Left lobe of liver (tissue), 1 donor: Measurements from ENCODE around the genes ENO2, C1RL, CD163L1 and CLEC4C.

- PRO-cap: unidirectional peak, minus-strand start at chr12:6900015
Measured at GRCh38 chr12:6899715-6900508, 4.7 kb upstream of the LRRC23 start.

GRCh38 chr12:6914157-6915023, at the start of gene ENO2:
Gene ENO2, plus strand, starts transcription at chr12:6914580.
- PRO-cap: bidirectional peak, plus-strand start at chr12:6914583, minus-strand start at chr12:6914494

GRCh38 chr12:6921896-6922442, 5.8 kb upstream of the ATN1 start:
- PRO-cap: no peak

DNA sequence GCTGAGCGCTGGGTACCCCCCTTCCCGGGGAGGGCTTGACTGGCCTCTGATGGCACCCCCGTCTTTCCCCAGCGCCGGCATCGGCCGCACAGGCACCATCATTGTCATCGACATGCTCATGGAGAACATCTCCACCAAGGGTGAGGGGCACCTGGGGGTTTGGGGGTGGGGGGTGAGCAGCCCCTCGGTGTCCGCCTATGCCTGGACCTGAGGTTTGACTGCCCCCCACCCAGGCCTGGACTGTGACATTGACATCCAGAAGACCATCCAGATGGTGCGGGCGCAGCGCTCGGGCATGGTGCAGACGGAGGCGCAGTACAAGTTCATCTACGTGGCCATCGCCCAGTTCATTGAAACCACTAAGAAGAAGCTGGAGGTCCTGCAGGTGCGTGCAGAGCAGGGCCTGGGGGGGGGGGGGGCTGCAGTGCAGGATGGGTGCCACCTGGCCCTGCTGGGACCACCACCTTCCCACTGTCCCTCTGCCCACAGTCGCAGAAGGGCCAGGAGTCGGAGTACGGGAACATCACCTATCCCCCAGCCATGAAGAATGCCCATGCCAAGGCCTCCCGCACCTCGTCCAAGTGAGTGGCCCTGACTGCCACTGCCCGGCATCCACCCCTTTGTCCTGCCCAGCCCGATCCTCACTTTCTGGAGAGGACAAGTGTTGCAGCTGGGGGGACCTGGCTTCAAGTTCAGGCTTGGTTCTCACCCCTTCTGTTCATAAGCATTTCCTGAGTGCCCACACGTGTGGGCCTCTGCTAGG, 8.9 kb downstream of the PTPN6 start:
- PRO-cap: no peak

DNA sequence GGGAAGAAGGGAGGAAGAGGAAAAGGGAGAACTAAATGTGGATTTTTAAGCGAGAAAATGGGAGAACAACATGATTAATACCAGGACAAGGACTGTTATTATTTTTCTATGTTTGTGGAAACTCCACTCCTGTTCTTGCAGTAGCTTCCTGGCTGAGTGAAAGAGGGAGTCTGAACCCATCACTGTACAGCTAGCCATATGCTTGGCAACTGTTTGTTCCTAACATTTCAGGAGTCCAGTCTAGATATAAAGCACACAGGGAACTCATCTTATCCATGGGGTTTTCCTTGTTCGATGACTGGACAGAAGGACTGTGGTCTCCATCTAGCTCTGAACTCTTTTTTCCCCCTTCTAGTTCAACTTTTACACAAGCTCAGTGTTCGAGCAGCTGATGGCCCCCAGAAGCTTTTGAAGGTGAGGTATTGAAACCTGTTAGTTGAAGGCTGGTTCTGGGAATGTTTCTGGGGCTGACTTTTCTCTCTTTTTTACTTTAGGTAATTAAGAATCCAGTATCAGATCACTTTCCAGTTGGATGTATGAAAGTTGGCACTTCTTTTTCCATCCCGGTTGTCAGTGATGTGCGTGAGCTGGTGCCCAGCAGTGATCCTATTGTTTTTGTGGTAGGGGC, 4.1 kb downstream of the EMG1 start:
- PRO-cap: no peak

GRCh38 chr12:7012618-7012909, 5.7 kb downstream of the LPCAT3 start:
- PRO-cap: no peak

- PRO-cap: no peak
Measured at GRCh38 chr12:7068317-7069048, 8.0 kb downstream of the C1S start.

DNA sequence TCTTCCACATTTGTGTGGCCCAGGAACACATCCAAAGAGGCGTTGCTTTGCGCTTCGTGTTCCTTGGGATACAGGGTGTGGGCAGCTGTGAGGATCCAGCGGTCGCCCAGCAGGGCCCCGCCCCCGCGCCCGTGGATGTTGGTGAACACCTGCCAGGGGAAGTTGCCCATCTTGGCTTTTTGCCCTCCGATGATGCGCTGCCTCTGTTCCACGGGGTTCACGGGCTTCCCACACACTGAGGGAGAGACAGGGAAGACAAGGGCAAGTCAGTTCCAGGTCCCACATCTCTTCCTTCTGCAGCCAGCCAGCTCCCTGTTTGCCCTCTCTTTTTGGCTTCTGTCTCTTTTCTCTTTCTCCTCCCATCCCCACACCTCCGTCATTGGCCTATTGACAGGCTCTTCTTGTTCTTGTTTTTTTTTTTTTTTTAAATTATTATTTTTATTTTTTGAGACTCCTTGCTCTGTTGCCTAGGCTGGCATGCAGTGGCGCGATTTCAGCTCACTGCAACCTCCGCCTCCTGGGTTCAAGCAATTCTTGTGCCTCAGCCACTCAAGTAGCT, 11.1 kb downstream of the C1R start:
- PRO-cap: bidirectional peak, plus-strand start at position 238 of the sequence, minus-strand start at position 72 of the sequence

GRCh38 chr12:7109015-7109464, at the start of gene C1RL:
Gene C1RL, minus strand, starts transcription at chr12:7109214.
- PRO-cap: unidirectional peak, minus-strand start at chr12:7109134; unidirectional peak, minus-strand start at chr12:7109168; bidirectional peak, plus-strand start at chr12:7109398, minus-strand start at chr12:7109168

DNA sequence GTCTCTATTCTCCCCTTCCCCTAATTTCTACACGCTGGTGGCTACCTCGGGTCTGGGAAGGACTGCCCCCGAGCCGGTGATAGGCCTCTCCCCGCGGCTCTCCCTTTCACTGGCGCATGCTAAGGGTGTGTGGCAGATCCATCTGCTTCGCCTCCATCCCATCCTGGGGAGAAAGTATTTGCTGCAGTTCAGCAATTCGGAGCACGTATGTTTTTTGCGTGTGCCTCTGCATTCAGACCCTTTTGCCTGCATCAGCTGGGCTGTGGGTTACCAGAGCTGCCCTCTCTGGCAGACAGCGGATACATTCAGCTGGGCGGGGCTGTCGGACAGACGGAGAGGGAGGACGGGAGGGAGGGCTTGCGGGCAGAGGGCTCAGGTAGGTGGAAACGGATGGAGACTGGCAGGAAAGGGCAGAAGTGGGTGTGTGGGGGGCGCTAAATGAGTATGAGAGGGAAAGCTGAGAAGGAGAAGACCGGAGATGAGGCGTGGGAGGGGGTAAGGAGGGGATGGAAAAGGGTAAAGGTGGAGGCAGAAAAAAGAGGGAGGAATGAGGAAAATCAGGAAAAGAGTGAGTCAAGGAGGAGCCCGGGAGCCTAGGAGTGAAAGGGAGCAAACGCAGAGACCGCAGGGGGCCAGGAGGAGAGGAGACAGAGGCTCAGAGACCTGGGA, 943 bp downstream of the CLSTN3 start:
- PRO-cap: unidirectional peak, minus-strand start at position 248 of the sequence; unidirectional peak, minus-strand start at position 307 of the sequence

DNA sequence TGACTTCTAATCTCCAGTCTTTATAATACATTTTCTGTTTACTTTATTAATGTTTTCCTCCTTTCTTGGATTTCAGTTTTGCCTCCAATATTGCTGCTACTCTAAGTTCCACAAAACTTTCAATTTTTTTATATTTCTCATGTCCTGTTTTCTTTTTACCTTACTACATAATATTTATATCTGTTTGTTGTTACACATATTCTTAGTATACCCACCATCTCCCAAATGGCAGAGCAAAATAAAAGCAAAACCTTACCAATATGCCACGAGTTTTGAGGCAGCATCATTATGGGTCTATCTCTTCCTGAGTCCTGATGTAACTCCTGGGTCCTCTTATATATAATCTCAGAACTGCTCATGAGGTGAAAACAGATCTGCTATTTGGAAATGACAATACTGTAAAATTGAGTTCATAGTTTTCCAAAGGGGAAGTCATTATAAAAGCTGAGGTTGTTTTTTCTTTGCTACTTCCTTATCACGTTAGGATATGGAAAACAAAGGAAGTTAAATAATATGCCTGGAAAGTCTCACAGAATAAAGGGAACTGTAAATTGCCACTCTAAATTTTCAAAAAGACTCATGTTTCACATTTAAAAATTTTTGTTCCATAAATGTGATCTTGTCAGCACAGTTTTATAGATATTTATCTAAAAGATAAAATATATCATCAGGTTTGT, at the start of gene CD163L1:
CD163L1 (minus strand) TSS at position 313 of the 677 bp plus-strand sequence.
- PRO-cap: no peak

- PRO-cap: no peak
Measured at GRCh38 chr12:7487202-7488208, 16.1 kb downstream of the CD163 start.

DNA sequence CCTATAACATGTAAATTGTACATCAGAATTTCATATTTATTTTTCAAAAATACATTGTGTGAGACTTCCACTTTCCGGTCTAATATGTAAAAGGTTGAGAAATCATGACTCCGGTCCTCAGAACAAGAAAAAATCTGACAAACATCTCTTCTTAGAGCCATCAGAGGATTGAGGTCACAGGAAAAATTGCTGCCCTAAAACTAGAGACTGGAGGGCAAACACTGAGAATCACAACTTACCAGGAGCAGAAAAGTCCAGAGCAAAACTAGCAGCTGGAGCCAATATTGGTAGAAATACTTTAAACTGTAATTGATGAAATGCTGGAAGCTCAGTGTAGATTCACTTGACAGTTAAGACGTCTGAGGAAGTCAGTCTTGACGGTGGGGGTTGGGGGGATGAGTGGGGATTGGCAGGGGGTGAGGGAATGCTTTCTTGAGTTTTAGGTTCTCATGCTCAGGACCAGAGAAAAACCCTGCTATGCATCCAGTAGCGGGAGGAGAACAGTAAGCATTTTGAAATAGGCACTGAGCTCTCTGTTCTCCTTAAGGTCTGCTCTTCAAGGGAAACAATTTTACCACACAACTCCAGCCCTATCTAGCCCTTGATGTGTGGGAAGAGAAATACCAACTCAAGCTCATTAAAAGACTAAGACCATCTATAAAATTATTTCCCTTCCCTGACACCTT, 71.5 kb upstream of the CD163 start:
- PRO-cap: no peak

GRCh38 chr12:7747243-7747588, at the start of gene CLEC4C:
Gene CLEC4C, minus strand, starts transcription at chr12:7747375.
- PRO-cap: no peak

DNA sequence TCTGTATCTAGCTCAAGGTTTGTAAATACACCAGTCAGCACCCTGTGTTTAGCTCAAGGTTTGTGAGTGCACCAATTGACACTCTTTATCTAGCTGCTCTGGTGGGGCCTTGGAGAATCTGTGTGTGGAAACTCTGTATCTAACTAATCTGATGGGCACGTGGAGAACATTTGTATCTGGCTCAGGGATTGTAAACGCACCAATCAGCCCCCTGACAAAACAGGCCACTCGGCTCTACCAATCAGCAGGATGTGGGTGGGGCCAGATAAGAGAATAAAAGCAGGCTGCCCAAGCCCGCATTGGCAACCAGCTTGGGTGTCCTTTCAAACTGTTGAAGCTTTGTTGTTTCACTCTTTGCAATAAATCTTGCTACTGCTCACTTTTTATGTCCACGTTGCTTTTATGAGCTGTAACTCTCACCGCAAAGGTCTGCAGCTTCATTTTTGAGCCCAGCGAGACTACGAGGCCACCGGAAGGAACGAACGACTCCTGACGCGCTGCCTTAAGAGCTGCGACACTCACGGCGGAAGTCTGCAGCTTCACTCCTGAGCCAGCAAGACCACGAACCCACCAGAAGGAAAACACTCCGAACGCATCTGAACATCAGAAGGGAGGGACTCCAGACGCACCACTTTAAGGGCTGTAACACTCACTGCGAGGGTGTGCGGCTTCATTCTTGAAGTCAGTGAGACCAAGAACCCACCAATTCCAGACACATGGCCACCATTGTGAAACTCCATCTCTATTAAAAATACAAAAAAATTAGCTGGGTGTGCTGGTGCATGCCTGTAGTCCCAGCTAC, 9.8 kb downstream of the SLC2A14 start:
- PRO-cap: no peak

- PRO-cap: no peak
Measured at GRCh38 chr12:7906119-7906738, 29.8 kb downstream of the SLC2A3 start.

DNA sequence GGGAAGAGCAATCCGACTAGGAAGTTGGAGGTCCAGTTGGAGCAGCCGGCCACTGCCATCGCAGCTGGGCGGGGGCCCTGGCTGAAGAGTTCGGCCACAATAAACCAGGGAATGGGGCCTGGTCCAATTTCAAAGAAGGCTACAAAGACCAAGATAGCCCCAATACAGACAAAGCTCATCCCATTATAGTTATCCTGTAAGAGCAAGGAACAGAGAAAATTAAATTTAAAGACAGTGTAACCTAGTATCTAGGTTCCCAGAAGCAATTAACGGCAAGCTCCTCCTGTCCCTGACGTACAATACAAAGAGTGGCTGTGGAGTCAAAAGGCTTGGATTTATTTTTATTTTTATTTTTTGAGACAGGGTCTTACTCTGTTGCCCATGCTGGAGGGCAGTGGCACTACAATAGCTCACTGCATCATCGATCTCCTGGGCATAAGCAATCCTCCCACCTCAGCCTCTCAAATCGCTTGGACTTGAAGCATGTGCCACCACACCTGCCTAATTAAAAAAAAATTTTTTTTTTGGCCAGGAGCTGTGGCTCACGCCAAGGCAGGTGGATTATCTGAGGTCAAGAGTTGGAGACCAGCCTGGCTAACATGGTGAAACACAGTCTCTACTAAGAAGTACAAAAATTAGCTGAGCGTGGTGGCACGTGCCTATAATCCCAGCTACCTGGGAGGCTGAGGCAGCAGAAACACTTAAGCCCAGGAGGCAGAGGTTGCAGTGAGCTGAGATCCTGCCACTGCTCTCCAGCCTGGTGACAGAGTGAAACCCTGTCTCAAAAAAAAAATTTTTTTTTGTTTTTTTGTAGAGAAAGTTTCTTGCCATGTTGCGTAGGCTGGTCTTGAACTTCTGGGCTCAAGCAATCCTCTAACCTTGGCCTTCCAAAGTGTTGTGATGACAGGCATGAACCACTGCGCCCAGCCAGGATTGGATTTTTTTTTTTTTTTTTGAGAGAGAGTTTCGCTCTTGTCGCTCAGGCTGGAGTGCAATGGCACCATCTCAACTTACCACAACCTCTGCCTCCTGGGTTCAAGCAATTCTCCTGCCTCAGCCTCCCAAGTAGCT, 12.8 kb downstream of the SLC2A3 start:
- PRO-cap: no peak

- PRO-cap: no peak
Measured at GRCh38 chr12:7937744-7938528, 1.9 kb upstream of the SLC2A3 start.

DNA sequence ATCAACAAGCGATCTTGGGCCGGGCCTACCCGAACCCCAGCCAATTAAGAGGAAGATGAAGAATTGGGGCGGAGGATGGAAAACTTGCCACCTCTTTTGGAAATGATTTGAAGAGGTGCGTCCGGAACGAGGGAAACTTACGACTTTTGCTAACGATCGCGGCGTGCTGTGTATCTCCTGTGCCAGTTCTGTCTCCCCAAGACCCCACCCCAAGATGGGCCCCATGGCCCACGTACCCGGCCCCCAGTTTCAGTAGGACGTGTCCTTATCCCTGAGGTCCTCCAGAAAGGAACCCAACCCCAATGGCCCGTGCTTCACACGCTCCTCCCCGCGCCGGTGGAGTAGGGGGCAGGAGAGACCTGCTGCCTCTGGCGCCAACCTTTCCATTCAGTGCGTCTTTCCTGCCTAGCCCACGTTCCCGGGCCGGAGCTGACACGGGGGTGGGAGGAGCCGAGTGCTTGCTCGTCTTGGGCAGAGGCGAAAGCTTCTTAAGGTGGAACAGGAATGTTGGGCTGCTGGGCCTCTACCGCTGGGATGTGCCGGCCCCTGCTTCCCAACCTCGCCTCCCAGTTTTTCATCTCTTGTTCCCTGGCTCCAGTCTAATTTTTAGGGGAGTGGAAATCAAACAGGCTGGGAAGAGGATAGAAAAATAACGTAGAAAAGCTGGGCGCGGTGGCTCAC, 5.6 kb upstream of the FOXJ2 start:
- PRO-cap: bidirectional peak, plus-strand start at position 105 of the sequence, minus-strand start outside the sequence; bidirectional peak, plus-strand start at position 491 of the sequence, minus-strand start at position 389 of the sequence

DNA sequence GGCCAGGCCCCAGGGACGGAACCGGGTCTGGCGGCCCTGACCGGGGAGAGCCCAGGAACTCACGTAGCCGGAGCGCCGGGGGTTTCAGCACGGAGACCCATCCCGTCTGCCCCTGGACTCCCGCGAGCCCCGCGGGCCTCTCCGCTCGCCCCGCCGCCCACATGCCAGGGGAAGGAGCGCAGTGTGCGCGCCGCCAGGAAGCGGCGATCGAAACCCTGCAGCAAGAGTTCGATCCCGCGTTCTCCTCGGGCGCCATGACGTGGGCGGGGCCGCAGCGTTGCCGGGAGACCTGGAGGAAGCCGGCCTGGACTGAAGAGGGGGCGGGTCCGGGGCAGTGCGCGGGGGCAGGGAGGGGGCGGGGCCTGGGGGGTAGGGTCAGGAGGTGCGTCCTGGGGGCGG, 15.3 kb upstream of the FAM90A1 start:
- PRO-cap: bidirectional peak, plus-strand start outside the sequence, minus-strand start at position 217 of the sequence